Left cardiac atrium (tissue), 1 donor: Measurements from ENCODE around the gene MXRA7.

DNA sequence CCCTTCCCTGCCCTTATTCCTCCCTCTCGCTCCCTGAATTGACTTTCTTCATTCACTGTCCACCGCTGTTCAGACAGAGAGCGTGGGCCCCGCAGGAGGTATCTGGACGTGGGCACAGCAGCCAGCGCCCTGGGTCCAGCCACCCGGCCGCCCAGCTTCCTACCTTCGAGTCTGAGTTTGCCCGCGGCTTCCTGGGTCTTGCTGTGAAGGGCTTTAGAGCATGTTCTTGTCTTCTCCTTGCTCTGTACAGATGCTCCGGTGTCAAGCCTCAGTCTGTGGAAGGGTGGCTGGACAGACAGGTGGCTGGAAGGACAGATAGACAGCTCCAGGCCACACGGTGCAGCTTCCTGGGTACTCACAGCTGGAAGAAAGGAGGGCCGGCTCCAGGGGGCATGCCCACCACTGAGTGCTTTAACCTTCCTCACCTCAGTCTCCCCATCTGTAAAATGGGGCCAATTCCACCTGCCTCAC is 13.6 kb downstream of the RHBDF2 start:
- PRO-cap, result no peak

- PRO-cap, result no peak
Measured at GRCh38 chr17:76494762-76495641, 6.2 kb downstream of the RHBDF2 start.

GRCh38 chr17:76498777-76499873 is 2.1 kb downstream of the RHBDF2 start:
- PRO-cap, result no peak

DNA sequence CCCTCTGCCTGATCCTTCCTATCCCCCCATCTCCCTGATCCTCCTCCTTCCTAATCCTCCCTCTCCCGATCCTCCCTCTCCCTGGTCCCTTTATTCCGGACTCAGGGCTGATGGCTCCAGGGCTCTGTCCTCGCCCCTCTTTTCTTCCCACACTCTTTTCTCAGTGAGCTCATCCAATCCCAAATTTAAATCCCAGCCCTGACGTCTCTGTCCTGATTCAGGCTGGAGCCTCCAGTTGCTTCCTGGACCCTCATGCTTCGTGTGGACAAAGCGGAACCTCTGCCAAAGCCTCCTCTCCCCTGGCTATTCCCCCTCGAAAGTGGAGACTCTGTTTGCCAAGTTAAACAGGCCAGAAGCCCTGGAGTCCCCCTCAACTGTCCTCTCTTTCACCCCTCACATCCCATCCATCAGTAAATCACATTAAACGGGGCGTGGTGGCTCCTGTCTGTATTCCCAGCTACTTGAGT is 18.1 kb downstream of the CYGB start:
- PRO-cap, result no peak

DNA sequence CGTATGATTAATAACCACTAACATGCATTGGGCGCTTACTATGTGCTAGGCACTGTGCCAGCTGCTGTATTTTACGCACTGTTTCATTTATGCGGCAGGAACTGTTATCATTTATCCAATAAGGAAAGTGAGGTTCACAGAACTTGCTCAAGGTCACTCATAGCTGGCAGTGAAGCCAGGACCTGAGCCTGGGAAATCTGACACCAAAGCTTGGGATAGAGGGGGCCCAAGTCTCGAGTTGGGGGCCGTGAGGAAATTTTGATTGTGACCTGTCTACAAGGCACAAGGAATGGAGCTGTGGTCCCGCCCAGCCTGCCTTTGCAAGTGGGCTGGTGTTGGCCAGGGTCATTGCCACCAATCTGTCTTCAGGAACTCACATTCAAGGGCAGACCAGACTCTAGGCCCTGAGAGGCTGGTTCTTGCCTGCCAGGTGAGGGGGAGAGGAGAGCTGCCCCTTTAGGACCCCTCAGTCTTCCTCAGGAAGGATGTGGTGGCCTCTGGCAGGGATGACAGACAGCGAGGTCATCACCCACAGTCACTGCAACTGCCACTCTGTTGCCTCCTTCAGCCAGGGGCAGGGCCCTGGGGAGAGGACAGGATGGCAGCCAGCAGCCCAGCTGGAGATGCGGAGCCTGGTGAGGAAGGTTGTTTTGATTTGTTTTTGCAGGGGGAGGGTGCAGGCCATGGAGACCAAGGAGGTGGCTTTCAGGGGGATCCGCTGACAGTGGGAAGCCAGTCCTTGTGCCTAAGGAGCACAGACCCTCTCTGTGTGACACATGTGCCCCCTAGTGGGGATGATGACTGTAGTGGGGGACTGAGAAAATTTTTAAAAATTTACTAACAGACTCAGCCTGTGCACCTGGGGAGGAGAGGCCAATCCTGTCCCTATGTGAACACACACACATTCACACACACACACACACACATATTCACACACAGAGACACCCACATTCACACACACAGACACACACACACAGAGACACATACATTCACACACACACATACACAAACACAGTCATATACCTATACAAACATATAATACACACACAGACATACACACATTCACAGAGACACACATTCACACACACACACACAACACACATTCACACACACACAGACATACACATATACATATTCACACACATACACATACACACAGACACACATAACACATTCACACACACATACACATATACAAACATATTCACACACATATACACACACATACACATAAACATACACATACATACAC is 7.3 kb downstream of the PRCD start:
- PRO-cap, result no peak

DNA sequence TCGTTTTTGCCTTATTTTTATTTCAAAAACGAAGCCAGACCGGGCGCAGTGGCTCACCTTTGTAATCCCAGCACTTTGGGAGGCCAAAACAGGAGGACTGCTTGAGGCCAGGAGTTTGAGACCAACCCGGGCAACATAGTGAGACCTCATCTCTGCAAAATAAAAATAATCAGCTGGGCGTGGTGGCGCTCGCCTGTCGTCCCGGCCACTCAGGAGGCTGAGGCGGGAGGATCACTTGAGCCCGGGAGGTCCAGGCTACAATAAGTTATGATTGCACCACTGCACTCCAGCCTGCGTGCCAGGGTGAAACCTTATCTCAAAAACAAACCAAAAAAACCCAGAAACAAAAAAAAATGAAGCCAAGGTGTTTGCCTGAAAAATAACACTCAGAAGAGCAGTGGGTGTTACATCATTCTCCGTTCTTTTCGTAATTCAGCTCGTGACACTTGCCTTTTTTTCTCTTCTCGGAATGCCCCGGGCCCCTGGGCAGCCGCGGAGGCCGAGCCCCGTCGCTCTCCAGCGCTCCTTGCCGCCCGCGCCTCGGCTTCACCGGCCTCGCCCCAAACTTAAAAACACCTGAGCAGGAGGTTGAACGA is 17.0 kb downstream of the PRCD start:
- PRO-cap, result no peak

GRCh38 chr17:76599589-76600199 is 14.0 kb upstream of the ST6GALNAC2 start:
- PRO-cap, result no peak

DNA sequence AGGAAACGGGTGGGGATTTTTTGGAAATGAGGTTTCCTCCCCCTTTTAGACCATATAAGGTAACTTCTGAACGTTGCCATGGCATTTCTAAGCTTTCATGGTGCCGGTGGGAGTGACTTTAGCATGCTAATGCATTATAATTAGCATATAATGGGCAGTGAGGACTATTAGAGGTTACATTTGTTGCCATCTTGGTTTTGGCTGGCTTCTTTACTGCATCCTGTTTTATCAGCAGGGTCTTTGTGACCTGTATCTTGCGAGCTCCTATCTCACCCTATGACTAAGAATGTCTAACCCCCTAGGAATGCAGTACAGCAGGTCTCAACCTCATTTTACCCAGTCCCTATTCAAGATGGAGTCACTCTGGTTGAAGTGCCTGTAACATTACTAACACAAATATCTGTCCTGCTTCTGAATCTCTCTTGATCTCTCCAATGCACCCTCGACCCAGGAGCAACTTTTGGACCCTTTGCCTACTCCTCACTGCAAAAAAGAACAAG is 16.2 kb upstream of the ST6GALNAC2 start:
- PRO-cap, result no peak

DNA sequence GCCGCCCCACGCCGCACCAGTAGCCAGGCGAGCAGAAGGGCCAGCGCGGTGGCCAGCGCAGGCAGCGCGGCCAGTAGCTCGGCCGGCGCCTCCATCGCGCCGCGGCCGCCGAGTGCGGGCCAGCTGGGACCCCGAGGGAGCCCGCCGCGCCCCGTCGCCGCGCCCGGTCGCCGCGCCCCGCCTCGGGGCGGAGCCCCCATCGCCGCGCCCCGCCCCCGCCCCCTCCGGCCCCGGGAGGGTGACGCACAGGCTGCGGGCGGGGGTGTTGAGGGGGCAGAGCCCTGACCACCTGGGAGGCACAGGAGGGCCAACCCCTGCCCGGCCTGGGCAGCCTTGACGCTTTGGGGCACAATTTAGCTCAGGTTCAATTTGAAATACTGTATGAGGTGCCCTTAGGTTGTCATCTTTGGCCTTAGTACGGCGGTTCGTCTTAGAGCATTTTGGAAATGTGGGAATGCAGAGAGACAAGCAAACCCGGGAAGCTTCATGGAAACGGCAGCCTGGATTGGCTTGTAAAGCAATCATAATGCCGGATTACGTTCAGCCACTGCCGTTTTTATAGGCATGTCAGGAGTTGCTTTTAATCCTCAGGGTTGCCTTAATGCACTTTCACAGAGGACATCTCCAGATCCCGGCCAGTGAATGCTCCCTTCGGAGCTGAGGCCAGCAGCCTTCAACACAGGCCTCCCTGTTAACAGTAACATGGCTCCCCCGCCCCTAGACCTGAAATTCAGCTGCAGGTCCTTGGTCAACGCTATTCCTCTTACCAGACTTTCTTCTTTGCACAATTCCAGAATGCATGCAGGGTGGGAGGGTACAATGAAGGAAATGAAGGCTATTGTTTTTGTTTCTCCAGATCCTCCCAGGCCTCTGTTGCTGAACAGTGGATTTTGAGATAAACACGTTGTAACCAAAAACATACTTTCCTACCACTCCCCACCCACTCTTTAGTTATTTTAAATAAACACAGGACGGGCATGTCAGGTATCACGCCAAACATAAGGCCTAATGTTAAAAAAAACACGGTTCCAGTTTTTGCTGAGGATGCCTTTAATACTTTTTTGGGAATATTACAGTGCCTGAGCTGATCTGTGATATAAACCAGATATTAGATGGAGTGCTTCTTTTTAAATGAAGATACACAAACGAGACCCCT is at the start of gene MXRA7:
Gene MXRA7, minus strand, starts transcription at position 114 of the 1,156 bp plus-strand sequence.
- PRO-cap, result bidirectional peak, plus-strand start at position 248 of the sequence, minus-strand start at position 114 of the sequence

DNA sequence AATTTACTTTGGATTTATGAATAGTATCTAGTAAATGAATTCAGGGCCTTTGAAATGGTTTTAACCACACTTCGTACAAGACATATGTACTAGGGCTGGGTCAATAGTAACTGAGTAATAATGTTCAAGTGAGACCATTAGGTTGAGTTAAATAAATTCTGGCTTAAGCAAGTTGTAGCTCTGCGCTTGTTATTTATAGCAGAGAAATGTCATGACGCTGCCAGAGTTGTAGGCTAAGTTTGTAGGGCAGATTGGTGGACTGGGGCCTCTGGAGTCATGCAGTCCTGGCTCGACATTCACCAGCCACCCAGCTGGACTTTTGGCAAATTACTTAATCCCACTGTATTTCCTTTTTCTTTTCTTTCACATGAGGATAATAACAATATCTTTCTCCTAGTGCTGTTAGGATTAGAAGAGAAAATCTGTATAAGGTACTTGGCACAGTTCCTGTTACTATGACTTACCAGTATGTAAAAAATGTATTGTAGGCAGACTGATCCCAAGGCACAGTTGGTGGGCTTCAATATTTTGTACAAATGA is 2.4 kb downstream of the MFSD11 start:
- PRO-cap, result no peak

GRCh38 chr17:77118214-77119094 is 22.3 kb upstream of the SEC14L1 start:
- PRO-cap, result no peak

- PRO-cap, result no peak
Measured at GRCh38 chr17:77126460-77126982, 14.2 kb upstream of the SEC14L1 start.

- PRO-cap, result no peak
Measured at GRCh38 chr17:77137624-77138324, 3.0 kb upstream of the SEC14L1 start.

DNA sequence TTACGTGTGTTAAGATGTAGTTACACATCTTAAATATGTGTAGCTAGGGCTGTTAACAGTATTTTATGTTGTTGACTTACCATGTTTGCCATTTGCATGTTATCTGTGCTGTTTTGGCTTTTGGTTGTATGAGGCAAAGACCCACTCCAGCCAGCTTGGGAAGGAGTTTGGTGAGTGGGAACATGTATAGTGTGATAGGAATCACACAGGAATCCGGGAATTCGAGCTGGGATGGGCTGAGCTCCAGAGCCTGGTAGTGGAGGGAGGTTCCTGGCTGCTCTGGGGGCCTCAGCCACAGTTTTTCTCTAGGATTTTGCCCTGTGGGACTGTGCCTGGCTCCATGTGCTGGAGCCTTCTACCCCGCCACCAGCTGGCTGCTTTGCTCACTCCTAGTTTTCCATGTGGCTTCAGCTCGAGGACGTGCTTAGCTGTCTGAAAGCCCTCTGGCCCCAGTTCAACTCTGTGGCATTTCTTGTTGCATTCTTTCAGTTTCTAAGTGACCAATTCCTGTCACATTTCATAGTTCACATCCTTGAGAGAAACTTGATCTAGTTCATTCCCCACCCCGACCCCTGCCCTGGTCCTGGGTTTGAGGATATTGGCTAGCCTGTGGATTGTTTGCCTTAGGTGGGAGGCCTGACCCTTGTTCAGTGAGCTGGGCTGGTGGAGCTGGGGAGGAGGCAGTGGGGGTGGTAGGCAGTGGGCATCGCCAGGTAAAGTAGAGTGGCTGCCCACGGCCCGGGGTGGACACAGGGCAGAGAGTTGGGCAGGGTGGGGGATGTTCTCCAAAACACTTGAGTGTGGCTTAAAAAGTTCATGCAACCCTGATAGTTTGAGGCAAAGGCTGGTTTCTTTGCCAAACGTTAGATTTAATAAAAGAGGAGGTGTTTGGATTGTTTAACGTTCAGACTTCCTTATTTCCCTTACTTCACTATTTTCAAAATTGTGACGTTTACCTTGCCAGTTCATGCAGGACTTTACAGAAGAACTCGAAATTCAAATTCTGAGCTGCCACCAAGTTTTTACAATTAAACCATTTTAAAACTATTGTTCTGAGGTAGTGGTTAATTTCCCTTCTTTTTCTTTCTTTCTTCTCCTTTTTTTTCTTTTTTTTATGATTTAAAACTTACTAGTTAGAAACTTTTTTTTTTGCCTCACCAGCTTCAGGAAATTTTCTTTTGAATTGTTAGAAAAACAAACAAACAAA is 5.1 kb downstream of the SEC14L1 start:
- PRO-cap, result no peak

GRCh38 chr17:77172718-77173623 is 32.2 kb downstream of the SEC14L1 start:
- PRO-cap, result no peak

- PRO-cap, result no peak
Measured at GRCh38 chr17:77195970-77196494, 55.3 kb downstream of the SEC14L1 start.

DNA sequence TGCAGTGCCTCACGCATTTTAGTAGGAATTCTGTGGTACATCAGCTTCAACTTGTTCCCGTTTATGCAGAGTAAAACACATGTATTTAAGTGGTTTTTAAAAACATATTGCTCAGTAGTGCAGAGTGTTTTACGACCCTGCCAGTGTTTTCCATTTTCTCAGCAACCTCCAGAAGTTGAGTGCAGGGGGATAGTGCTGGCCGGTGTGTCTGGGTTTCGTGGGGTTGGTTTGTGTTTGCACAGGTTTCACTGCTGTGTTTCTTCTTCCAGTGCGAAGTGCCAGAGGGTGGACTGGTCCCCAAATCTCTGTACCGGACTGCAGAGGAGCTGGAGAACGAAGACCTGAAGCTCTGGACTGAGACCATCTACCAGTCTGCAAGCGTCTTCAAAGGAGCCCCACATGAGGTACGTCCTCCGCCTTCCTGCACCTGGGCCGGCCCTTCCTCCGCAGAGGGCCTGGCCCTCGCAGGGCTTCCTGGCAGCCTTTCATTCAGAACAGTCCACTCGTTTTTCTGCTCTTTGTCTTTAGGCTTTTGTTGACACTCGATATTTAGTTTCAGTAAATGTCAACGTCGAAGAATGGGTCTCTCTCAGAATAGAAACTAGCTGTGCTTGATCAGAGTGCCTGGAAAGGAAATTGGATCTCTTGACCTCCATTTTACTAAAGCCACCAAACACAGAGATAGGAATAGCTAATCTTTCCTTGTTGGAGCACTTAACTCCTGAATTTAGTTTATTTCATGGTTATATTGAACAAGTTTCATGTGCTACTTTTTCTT is 68.5 kb downstream of the SEC14L1 start:
- PRO-cap, result no peak

DNA sequence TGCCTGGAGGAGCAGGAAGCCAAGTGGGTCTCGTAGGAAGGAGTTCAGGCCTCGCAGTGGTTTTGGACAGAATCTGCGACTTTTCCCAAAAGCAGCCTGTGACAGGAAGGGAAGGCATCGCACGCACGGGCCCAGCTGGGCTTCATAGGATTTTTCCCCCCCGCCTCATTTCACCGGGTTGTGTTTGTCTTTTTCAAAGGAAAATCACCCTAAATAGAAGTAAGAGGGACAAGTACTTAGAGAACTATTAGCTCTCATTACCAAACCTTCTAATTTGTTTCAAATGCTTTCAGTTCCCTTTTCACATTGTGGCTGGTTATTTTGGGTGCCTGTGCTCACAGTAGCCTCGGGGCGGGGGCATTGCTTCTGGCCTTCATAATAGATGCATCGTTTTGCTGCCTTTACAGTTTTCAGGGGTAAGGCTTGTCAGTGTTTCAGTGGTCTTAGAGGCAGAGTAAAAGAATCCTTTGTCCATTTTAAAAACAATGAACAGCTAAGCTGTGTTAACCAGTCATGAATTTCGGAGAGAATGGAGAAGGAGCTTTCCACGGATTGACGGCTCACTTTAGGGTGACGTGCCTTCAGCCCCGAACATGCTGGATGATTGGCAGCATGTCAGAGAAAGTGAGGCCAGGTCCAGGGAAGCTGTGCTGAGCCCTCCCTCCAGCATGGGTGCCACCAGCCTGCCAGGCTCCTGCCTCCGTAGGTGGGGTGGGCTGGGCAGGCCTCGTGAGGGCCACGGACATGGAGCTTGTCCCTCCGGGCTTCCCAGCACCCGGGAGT is 68.8 kb upstream of the SEPTIN9 start:
- PRO-cap, result no peak

DNA sequence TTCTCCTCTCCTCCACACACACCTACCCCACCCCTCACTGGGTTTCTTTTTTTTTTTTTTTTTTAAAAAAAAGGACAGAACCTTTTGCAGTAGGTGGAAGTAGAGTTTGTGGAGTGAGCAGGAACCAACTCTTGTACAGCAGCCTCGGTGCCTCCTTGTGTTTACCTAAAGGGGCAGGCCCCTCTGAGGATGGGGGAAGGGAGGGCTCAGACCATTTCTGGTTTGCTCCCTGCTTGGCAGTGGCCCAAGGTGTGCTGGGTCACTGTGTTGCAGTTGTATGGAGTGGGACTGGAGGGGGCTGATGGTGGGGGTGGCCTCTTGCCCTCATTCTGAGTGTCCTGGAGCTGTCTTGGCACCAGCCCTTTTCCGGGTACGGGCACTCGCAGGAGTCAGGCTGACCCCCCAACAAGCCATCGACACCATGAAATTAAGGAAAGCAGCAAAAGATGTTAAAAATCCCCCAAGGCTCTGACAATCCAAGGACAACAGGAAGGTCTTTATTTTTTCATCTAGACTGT is 1.9 kb downstream of the SEPTIN9 start:
- PRO-cap, result no peak

GRCh38 chr17:77288122-77288703 is 6.9 kb downstream of the SEPTIN9 start:
- PRO-cap, result no peak